ENCODE data around the genes TOR1B and FNBP1.

- PRO-cap, 7 experiments: no peak in any of the 7 experiments
- RAMPAGE, long total RNA, 2 experiments: no peak in any of the 2 experiments
Measured at GRCh38 chr9:129403004-129403203, 218.0 kb downstream of the C9orf50 start.

DNA sequence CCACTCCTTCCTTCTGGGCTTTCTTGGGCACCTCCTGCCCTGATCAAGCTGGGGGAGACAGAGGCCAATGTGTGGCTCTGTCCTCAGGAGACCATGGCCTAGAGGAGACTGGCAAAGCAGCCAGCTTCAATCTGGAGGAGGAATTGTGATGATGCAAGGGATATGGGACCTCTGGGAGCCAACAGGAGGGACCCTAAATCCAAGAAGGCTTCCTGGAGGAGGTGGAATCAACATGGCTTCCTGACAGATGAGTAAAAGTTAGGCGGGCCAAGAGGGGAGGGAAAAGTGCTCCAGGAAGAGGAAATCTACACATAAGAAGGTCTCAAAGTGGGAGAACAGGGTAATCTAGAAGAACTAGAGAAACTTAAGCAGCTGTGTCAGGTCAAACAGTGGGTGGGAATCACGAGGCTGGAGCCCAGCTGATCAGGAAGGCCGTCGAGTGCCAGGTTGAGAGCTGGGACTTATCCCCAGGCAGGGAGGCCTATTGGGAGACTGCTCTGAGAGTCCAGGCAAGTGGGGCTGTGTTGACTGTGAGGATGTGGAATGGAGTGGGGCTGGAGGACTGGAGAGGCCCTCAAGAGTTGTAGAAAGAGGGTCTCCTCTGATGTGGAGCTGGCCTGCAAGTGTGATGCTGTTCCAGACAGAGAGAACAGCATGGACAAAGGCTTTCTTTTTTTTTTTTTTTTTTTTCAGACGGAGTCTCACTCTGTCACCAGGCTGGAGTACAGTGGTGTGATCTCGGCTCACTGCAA lies 119.0 kb downstream of the C9orf50 start:
- PRO-cap, 7 experiments: no peak in any of the 7 experiments
- RAMPAGE, long total RNA, 2 experiments: no peak in any of the 2 experiments

DNA sequence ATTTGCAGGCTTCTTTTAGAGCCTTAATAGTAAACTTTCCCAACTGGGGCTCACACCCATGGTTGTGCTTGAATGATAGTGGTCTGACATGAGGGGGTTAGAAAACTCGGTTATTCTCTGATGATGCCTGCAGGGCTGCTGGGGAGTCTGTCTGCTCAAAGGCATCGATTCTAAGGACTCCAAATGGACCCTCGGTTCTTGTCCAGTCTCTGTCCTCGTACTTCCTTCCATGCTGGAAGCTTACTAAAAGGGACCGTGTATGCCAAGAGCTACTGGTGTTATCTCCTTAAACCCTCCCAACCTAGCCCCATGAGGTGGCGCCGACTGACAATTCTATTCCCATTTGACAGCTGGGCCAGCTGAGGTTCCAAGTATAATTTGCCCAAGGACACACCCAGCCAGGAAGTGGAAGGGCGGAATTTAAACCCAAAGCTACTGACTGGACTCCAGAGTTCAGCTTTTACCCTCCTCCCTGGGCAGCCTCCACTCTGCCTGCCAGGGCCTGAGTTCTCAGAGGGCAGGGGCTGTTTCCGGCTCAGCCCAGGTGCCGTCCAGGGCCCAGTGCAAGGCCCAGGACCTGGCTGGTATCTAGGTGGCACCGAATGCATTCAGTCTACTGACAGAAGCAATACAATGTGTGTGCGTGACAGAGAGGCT lies 71.9 kb downstream of the C9orf50 start:
- PRO-cap, 7 experiments: no peak in any of the 7 experiments
- RAMPAGE, long total RNA, 2 experiments: no peak in any of the 2 experiments

GRCh38 chr9:129583984-129584557 lies 36.8 kb downstream of the C9orf50 start:
- PRO-cap, 7 experiments: peak in 5 of 7 experiments; most common plus-strand start chr9:129584303 (in 5)
- RAMPAGE, long total RNA, 2 experiments: no peak in any of the 2 experiments

- PRO-cap, 7 experiments: no peak in any of the 7 experiments
- RAMPAGE, long total RNA, 2 experiments: no peak in any of the 2 experiments
Measured at GRCh38 chr9:129608538-129609598, 12.0 kb downstream of the C9orf50 start.

DNA sequence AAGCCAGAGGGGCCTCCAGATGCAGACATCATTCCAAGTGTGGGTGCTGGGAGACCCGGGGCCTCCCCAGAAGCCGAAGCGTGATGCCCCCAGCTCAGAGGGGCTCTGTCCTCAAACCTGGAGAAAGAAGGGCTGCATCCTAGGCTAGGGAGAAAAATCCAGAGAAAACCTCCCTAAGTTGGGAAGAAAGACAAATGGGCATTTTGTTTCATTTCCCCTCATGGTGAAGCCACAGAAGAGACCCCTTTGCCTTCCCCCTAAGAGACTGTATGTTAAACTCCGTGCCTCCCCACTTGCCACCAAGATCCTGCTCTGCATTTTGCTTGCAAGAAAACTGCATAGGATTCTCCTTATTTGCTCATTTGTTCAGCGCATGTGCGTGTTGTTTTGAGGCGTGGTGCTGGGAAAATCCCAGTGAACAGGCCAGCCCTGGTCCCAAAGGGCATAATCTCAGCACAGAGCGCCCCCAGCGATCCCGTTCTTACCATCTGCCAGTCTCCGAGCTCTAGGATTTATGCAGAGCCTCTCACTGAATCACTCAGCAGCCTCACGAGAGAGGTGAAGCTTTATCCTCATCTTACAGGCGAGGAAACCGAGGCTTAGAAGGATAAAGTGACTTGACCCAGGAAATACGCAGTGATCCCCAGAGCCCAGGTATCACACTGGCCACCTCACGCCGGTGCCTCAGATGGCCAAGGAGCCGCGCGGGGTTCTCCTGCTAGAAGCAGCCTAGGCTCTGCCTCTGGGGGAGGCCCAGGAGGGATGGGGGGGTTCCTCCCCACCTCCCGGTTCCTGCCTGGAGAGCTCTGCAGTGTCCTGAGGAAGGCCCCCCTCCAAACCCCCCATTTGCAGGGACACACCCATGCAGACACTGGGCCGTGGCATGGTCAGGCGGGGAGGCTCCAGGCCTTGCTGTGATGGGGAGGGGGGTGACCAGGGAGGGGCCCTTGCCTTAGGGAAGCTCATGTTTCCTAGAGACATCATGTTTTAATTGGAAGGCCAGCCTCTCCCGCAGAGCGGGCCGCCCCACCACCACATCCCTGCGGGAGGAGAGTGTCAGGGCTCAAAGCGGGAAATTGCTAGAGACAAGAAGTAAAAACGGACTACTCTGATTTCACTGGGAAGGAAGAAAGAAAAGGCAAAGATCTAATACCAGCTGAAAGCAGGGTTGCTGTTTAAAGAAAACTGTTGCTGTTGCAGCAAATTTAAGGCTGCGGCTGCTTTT lies 11.7 kb downstream of the PRRX2 start:
- PRO-cap, 7 experiments: no peak in any of the 7 experiments
- RAMPAGE, long total RNA, 2 experiments: no peak in any of the 2 experiments

GRCh38 chr9:129696941-129697621 lies 31.6 kb downstream of the PRRX2 start:
- PRO-cap, 7 experiments: peak in 7 of 7 experiments; most common plus-strand start chr9:129697355 (in 5); most common minus-strand start chr9:129697267 (in 2)
- RAMPAGE, long total RNA, 2 experiments: no peak in any of the 2 experiments

DNA sequence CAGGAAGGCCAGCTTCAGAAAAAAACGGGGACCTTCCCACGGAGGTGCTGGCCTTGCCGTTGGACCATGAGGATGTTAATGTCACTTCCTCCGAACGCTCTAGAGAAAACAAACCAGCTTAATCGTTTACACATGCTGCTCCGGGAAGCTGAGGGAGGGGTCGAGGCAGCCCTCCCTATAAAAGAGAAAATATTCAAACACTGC lies 27.0 kb downstream of the PTGES start:
- PRO-cap, 7 experiments: no peak in any of the 7 experiments
- RAMPAGE, long total RNA, 2 experiments: no peak in any of the 2 experiments

- PRO-cap, 7 experiments: peak in 7 of 7 experiments; most common plus-strand start chr9:129803184 (in 7); most common minus-strand start chr9:129803058 (in 5)
- RAMPAGE, long total RNA, 2 experiments: no peak in any of the 2 experiments
Measured at GRCh38 chr9:129802661-129803934, at the start of gene TOR1B. TSS of gene TOR1B (plus strand) at chr9:129803184.

DNA sequence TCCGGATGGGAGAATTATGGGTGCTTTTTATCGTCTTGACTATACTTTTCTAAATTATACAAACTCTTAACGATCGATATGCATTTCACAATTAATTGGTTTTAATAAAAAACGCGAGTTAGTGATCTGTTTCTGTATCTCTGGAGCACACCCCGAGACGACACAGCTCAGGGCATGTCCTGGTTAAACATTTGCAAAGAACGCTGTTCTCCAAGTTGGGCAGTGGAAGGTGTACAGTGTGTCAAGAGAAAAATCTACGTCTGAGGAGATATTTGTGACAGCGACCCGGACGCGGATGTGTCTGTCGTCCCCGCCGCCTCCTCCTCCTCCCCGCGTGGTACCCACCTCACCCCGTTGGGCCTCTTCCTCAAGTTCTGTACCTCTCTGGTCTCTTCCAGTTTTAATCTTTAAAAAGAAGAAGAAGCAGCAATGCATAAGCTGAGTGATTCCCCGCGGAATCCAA lies 682 bp downstream of the C9orf78 start:
- PRO-cap, 7 experiments: no peak in any of the 7 experiments
- RAMPAGE, long total RNA, 2 experiments: no peak in any of the 2 experiments

GRCh38 chr9:129924735-129925244 lies 89.5 kb downstream of the USP20 start:
- PRO-cap, 7 experiments: no peak in any of the 7 experiments
- RAMPAGE, long total RNA, 2 experiments: no peak in any of the 2 experiments

DNA sequence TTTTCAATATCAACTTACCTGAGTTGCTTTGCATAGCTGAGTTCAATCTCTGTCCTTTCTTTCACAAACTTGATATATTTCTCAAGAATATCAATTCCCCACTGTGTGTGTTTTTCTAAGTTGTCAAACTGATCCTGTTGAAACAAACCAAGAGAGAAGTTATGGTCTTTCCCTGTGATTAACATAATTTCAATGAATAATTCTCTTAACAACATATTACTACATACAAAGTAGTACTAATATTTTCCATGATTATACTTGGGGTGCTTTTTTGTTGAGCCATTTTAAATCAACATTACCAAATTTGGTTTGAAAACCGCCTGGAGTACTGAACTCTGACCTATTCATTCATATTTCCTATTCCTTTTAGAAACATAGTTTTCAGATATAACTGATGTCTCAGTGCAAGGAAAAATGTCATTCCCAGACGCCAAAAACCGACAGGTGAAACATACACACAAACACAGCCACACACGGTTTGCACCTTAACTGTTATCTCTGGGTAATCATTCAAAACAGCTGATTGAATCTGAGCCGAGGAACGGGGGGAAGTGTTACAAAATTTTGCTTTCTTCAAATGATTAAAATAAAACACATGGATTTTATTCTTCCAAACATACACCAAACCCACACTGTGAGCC lies 48.0 kb downstream of the FNBP1 start:
- PRO-cap, 7 experiments: peak in 1 of 7 experiments; most common minus-strand start position 194 of the sequence (in 1)
- RAMPAGE, long total RNA, 2 experiments: no peak in any of the 2 experiments

DNA sequence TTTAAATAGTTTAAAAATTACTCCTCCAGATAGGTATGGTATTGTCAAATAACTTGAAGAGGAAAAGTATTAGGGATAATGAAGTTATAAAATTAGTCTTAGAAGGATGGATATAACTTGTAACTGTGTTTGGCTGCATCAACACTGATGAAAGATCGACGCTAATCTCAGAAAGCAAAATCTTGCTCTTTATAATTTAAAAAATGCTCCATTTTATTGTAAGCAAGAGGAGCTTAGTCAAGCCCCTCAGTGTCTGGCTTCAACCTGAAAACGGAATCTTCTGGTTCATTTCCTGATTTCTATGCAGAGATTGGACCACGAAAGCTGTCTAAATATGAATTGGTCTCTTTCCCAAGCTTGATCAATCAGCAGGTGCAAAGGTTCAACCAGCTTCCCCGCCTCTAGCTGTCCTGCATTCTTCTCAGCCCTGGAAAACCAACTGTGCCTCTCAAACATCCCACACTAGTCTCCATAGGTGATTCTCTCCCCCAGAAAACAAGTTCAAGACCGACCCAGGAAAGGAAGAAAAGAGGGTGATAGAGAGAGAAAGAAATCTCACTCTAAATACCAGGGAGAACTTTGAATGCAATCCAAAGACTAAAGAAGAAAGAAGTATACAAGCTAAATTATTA lies 34.5 kb downstream of the FNBP1 start:
- PRO-cap, 7 experiments: no peak in any of the 7 experiments
- RAMPAGE, long total RNA, 2 experiments: no peak in any of the 2 experiments

DNA sequence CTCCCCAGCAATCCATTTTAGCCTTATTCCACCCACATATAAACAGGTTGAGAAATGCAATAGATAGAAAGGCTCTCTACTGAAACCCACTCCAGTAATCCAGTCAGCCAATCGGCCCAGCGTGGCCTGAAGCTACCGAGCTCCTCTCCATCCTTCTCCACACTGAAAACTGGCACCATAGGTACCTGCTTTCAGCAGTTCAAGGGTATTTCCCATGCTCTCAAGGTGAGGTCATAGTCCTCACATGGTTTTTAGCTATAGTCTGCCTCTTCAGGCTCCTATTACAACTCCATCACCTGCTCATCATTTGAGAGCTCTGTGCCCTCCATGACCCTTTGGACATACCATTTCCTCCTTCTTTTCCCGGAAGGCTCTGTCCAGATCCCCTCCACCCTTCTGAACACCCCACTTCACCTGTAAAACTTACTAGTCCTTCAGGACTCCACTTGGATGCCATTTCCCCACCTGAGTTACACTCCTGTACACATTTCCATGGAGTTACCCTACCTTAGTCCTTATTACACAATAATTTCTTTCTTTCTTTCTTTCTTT lies 11.8 kb downstream of the FNBP1 start:
- PRO-cap, 7 experiments: no peak in any of the 7 experiments
- RAMPAGE, long total RNA, 2 experiments: no peak in any of the 2 experiments

DNA sequence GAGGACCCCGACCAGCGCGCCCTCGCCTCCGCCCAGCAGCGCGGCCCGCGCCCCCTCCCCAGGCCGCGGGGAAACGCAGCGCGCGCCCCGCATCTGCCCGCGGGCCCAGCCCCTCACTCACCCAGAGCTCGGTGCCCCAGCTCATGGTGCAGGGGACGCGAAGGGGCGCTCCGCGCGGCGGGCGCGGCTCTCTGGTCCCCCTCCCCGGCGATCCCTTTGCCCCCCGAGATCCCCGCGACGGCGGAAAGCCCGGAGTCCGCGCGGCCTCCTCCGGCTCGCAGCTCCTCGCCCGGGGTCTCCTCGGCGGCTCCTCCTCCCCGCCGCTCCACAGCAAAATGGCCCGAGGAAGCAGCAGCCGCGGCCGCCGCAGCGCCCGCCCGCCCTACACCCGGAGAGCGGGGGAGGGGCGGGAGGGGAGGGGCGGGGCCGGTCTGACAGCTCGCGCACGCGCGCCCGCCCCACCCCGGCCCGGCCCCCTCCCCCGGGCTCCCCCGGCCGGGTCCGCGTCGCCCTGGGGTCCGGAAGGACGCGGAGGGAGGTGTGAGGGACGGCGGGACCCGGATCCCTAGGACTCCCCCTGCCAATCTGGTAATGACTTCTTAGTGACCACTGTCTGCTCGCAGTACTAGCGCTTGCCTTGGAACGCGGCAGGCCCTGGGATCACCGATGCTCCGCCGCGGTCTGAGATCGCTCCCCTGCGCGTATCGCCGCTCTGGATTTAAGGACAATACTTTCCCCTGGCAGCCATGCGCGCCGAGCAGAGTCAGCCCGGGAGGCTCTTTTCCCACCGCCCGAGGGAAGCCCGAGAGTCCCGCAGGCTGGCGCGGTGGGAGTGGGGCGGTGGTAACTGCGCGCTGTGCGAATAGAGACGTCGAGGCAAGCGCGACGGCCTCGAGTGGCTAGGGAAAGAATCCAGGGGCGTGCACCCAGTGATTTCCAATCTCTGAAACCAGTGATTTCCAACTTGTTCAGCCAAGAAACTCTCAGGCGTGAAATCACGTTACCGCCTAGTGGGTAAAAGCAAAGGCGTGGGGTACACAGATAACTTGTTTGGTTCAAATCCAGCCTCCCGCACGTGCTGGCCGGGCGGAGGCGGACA lies at the start of gene FNBP1:
TSS of gene FNBP1 (minus strand) at position 359 of the 1,099 bp plus-strand sequence.
- PRO-cap, 7 experiments: peak in 7 of 7 experiments; most common plus-strand start position 514 of the sequence (in 4); most common minus-strand start position 329 of the sequence (in 7)
- RAMPAGE, long total RNA, 2 experiments: start-site peak on the minus strand in 1 of 2 experiments, centred at position 316 of the sequence, 133 reads per replicate

- PRO-cap, 7 experiments: no peak in any of the 7 experiments
- RAMPAGE, long total RNA, 2 experiments: no peak in any of the 2 experiments
Measured at GRCh38 chr9:130129497-130130150, 42.6 kb upstream of the NCS1 start.

GRCh38 chr9:130201345-130202134 lies 29.3 kb downstream of the NCS1 start:
- PRO-cap, 7 experiments: no peak in any of the 7 experiments
- RAMPAGE, long total RNA, 2 experiments: no peak in any of the 2 experiments

- PRO-cap, 7 experiments: no peak in any of the 7 experiments
- RAMPAGE, long total RNA, 2 experiments: no peak in any of the 2 experiments
Measured at GRCh38 chr9:130240482-130241300, 24.9 kb upstream of the HMCN2 start.

DNA sequence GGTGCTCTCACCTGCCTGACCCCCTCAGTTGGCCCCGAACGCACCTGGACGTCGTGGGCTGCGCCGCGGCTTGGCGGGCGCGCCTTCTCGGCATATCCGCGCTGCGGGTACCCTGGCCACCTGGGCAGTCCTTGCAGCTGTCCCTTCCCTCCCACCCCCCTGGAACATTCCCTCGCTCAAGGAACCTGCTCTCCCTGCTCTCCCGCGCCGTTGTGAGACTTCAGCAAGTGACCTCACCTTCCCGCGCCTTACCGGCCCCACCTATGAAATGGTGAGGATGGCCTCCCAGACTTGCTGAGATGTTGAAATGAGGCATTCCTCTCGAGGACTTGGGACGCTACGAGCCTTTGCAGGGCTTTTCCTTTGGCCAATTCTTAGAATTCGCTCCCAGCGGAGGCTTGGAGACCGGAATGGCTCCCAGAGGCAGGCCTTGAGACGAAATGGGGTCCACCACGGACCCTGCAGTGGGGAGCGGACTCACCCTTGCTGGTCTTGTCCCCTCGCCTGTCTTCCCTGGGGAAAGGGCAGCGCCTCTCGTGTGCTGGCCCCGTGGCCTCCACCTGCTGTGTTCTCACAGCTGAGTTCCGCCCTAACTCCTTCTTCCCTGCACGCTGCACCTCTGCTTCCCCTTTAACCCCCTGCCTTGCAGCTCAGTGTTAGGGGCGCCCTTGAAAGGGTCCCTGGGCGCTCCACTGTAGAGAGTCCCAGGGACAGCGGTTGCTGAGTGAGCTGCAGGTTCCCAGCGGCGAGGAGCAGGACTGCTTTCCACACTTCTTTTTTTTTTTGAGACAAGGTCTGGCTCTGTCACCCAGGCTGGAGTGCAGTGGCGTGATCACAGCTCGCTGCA lies 842 bp downstream of the HMCN2 start:
- PRO-cap, 7 experiments: no peak in any of the 7 experiments
- RAMPAGE, long total RNA, 2 experiments: no peak in any of the 2 experiments

GRCh38 chr9:130292058-130292565 lies 26.6 kb downstream of the HMCN2 start:
- PRO-cap, 7 experiments: no peak in any of the 7 experiments
- RAMPAGE, long total RNA, 2 experiments: no peak in any of the 2 experiments

Measured in ovary (tissue), 7 donors.